Esophagus squamous epithelium (tissue), 4 donors: ENCODE results near the gene ALDH7A1.

DNA sequence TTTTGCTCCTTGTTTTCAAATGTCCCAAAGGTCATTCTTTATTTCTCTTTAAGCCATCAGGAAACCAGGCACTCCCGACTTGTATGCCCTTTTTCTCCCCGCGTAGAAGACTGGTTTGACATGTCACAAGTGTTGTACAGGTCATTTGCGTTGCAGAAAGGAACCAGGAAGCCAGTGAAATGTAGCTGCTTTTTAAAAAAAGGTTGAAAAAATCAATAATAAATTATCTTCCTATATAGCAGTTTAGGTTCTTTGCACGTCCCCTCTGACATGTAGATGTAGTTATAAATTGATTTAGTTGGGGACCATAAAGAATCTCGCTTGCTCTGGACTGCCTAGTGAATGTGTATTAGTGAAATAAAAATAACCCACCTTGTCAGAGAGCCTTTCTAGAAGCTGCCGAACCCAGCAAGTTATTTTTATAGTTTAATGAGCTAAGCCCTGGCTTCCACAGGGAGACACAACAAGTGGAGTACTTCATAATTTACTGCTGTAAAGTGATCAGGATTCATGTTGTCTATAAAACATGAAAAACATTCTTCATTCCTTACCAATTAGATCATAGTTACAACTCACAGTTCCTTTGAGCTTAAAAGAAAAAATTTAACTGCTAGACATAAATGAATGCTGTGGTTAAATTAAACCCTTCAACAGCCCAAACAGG is 404.6 kb downstream of the CSNK1G3 start:
- PRO-cap, result no peak
- RAMPAGE, long total RNA, 4 experiments, result no peak in any of the 4 experiments

- PRO-cap, result no peak
- RAMPAGE, long total RNA, 4 experiments, result no peak in any of the 4 experiments
Measured at GRCh38 chr5:124087047-124087379, 575.0 kb downstream of the CSNK1G3 start.

DNA sequence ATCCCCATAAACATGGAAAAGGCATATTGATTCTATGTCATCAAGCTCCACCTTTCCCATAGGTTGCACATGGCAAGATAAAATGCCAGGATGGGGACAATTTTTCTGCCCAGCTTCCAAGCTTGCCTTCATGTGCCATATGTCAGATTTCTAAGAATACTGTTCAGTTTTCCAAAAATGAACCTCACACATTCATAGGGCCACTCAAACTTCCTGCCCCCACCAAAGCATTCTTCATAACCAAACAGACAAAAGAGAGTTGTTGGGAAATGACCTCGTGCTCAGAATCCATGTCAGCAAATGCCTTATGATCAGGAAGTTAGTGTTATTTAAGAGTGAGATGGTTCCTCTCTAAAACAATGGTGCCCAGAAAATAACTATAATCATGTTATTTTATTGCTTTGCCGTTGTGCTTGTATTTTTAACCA is 208.3 kb downstream of the ZNF608 start:
- PRO-cap, result no peak
- RAMPAGE, long total RNA, 4 experiments, result no peak in any of the 4 experiments

DNA sequence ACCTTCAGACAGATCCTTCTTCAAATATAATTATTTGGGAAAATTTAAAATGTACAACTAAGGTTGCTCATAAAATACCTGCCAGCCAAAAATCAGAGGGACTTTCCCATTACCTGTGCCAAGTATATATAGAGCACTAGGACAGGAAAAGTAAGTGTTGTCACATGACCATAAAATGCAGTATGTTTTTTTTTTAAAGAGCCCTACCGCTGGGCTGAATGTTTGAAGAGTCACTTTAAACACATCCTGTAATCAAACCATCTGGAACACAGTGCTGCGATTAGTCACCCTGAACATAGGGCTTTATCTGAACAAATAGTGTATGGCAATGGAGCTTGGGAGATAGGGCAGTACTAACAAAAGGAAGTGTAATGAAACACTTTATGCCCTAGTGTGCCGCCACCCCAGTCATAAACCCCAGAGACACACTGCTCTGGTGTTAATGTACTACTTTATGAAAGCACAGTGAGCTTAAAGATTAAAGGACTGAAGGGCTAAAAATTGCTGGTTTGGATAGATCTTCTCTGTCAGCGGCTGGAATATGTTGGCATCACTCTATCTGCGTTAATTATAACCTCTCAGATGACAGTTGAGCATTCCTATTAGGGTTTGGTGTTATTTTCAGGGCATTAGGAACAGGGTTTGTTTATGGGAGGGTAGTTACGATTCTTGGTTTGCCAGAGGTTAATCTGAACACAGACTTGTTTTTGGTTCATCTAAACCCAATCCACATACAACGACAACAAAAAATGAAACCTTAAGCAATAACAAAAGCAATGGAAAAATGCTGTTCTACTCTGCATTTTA is 90.4 kb downstream of the ZNF608 start:
- PRO-cap, result unidirectional peak, plus-strand start at position 255 of the sequence
- RAMPAGE, long total RNA, 4 experiments, result no peak in any of the 4 experiments

- PRO-cap, result unidirectional peak, minus-strand start at chr5:124747939; bidirectional peak, plus-strand start at chr5:124748448, minus-strand start at chr5:124748384; unidirectional peak, minus-strand start at chr5:124748572; bidirectional peak, plus-strand start at chr5:124749001, minus-strand start at chr5:124748837
- RAMPAGE, long total RNA, 4 experiments, result start-site peak on the minus strand in 2 of 4 experiments, at chr5:124748744-124748837 at its widest, 15 to 38 reads per replicate
Measured at GRCh38 chr5:124747847-124748945, 1.8 kb upstream of the ZNF608 start.

- PRO-cap, result bidirectional peak, plus-strand start at chr5:124749335, minus-strand start at chr5:124749368
- RAMPAGE, long total RNA, 4 experiments, result no peak in any of the 4 experiments
Measured at GRCh38 chr5:124749080-124749773, 2.8 kb upstream of the ZNF608 start.

GRCh38 chr5:125198385-125199177 is 452.1 kb upstream of the ZNF608 start:
- PRO-cap, result no peak
- RAMPAGE, long total RNA, 4 experiments, result no peak in any of the 4 experiments

DNA sequence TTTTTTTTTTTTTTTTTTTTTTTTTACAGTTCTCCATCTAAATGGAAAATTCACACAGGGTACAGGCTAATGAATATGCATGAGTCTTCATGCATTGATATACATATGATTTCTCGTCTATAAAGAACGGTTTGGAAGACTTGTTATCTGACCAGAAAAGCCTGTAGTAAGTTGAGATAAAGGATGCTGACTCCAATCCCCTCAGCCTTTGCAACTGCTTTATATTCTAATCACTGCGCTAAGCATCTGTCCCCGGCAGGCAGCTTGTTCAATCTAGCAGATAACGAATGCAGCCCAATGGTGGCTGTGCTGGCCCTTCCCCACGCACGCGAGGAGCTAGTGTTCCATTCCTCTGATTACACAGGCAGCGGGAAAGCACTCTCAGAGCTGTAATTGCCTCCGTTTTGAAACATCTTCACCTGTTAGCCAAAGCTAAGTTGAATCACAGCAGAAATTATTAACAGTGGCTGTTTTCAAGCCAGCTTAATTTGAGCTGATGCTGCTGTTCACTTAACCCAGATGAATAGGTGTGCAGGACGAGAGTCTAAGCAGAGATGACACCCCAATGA is 453.9 kb upstream of the ZNF608 start:
- PRO-cap, result no peak
- RAMPAGE, long total RNA, 4 experiments, result no peak in any of the 4 experiments

DNA sequence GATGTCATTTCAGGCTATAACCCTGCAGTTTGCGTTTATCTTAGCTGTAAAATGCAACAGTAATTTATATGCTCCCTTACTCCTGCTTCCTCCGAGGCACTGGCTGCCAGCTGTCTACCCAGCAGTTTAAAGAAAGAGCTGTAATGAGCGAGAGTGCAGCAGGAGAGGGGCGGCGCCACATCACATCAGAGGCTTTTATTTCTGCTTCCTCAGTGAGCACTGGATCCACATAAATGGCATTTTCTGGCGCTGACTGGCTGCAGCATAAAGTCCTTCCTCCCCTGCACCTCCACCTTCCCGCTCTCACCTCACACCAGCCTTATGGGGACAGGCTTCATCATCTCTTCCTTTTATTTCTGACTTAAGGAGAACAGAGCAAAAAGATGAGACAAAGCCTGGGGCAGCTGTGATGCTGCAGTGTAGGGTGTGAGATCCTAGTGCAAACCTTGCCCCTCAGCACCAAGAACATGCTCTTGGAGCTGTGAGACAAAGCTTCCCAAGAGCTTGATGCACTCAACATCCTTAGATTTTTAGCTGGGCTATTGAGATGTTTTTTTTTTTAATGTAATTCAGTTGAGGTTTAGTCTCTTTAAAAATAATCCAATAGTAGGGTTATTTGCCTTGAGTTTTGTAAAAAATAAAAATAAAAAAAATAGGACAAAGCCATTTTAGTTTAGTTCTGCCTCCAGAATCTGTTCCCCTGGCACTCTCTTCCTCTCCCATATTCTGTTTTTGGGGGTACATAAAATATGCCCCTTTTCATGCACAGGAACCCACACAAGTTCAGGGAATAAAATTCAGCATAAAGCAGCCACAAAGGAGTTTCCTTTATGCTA is 829.7 kb upstream of the ZNF608 start:
- PRO-cap, result no peak
- RAMPAGE, long total RNA, 4 experiments, result no peak in any of the 4 experiments

- PRO-cap, result no peak
- RAMPAGE, long total RNA, 4 experiments, result no peak in any of the 4 experiments
Measured at GRCh38 chr5:126280990-126281563, 142.1 kb upstream of the GRAMD2B start.

- PRO-cap, result no peak
- RAMPAGE, long total RNA, 4 experiments, result no peak in any of the 4 experiments
Measured at GRCh38 chr5:126364445-126364821, 58.8 kb upstream of the GRAMD2B start.

GRCh38 chr5:126449648-126450292 is 26.6 kb downstream of the GRAMD2B start:
- PRO-cap, result bidirectional peak, plus-strand start at chr5:126449900, minus-strand start at chr5:126449788
- RAMPAGE, long total RNA, 4 experiments, result no peak in any of the 4 experiments

- PRO-cap, result bidirectional peak, plus-strand start at chr5:126595337, minus-strand start at chr5:126595219
- RAMPAGE, long total RNA, 4 experiments, result start-site peak on the minus strand in 2 of 4 experiments, at chr5:126595194-126595219 at its widest, 34 to 96 reads per replicate
Measured at GRCh38 chr5:126594608-126595825, at the start of gene ALDH7A1. Gene ALDH7A1 (minus strand): TSS chr5:126595219.

DNA sequence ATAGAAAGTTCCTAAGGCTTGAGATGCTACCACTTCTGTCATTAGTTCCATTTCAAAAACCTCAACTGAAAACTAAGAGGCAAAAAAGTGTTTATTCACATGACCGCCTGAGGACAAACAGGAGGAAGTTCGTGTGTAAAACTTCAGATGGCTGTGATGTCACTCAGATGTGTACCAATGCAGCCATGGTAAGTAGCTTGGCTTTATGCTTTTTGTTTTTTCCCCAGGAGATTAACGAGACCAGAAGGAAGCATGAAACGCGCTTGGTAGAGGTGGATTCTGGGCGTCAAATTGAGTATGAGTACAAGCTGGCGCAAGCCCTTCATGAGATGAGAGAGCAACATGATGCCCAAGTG is 33.0 kb downstream of the LMNB1 start:
- PRO-cap, result no peak
- RAMPAGE, long total RNA, 4 experiments, result no peak in any of the 4 experiments

DNA sequence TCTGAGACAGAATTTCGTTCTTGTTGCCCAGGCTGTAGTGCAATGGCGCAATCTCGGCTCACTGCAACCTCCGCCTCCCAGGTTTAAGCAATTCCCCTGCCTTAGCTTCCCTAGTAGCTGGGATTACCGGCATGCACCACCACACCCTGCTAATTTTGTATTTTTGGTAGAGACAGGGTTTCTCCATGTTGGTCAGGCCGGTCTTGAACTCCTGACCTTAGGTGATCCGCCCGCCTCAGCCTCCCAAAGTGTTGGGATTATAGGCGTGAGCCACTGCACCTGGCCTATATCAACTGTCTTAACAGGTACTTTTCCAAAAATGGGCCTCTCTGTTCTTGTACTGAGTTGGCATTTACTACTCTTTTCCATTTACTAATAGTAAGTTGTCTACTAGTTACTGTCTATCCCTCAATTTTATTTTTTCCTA is 37.0 kb downstream of the LMNB1 start:
- PRO-cap, result no peak
- RAMPAGE, long total RNA, 4 experiments, result no peak in any of the 4 experiments

GRCh38 chr5:126851329-126851839 is 74.4 kb downstream of the LMNB1 start:
- PRO-cap, result no peak
- RAMPAGE, long total RNA, 4 experiments, result no peak in any of the 4 experiments

- PRO-cap, result unidirectional peak, minus-strand start at chr5:126852447
- RAMPAGE, long total RNA, 4 experiments, result no peak in any of the 4 experiments
Measured at GRCh38 chr5:126851840-126852640, 75.1 kb downstream of the LMNB1 start.

DNA sequence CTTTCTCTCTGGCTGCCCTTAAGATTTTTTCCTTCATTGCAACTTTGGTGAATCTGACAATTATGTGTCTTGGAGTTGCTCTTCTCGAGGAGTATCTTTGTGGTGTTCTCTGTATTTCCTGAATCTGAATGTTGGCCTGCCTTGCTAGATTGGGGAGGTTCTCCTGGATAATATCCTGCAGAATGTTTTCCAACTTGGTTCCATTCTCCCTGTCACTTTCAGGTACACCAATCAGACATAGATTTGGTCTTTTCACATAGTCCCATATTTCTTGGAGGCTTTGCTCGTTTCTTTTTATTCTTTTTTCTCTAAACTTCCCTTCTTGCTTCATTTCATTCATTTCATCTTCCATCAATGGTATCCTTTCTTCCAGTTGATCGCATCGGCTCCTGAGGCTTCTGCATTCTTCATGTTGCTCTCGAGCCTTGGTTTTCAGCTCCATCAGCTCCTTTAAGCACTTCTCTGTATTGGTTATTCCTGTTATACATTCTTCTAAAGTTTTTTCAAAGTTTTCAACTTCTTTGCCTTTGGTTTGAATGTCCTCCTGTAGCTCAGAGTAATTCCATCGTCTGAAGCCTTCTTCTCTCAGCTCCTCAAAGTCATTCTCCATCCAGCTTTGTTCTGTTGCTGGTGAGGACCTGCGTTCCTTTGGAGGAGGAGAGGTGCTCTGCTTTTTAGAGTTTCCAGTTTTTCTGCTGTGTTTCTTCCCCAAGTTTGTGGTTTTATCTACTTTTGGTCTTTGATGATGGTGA is 122.0 kb downstream of the MARCHF3 start:
- PRO-cap, result no peak
- RAMPAGE, long total RNA, 4 experiments, result no peak in any of the 4 experiments

- PRO-cap, result no peak
- RAMPAGE, long total RNA, 4 experiments, result no peak in any of the 4 experiments
Measured at GRCh38 chr5:126920154-126920818, 110.1 kb downstream of the MARCHF3 start.

DNA sequence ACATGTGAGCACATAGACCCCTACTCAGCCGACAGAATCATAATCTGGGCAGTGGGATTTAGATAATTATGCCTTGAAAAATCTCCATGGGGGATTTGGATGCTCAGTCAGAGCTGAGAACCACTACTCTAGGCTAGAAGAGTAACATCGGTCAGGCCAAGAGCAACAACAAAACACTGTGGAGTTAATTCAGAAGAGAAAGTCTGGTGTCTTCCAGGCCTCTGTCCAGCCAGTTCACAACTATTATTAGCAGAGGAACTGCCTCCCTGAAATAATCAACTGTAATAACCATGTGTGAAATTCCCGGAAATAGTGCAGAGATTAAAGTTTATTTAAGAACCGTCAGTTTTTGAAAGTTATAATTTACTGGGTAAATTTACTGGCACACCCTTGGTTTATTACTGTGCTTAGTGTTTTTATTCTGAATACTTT is 8.2 kb upstream of the MARCHF3 start:
- PRO-cap, result no peak
- RAMPAGE, long total RNA, 4 experiments, result no peak in any of the 4 experiments